Peritoneum (tissue), 1 donor: ENCODE measurements around a stretch of chr12.

- PRO-cap: no peak
These were observed 76.7 kb upstream of the EEA1 start for GRCh38 chr12:93005702-93006330.

GRCh38 chr12:93134705-93135624 lies 205.9 kb upstream of the EEA1 start:
- PRO-cap: no peak

DNA sequence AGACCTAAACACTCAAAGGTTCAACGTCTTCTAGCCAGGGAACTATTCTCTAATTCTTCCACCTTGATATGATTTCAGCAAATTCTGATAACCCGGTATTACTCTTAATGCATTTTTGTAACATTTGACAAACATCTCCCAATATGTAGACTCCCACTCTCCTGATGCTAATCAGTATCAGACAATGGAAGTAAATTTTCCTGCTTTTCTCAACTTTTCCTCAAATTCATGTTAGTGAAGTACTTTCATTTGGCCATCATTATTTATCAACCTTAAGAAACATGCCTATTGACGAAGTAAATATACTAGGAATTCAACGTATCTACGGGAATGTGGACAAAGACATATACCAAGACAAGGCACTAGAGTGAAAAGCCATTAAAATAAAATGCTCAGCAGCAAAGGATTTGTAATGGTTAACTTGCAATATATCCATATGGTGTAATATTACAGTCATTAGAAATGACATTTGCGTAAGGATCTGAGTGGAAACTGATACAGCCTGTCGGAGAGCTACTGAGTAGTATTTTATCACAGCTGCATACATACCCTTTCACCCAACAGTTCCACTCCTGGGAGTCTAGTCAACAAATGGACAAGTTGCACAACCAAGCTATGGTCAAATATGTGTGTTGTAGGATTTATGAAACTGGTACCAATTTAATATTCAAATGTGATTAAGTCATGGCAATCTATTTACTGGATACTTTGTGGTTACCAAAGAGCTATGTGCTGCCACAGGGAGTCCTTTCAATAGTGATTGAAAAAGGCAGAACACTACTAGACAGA lies 26.4 kb downstream of the NUDT4 start:
- PRO-cap: no peak

- PRO-cap: no peak
These were observed 1.1 kb upstream of the UBE2N start for GRCh38 chr12:93442871-93443306.

GRCh38 chr12:93573730-93574228 lies 1.3 kb downstream of the SOCS2 start:
- PRO-cap: no peak

GRCh38 chr12:93593008-93593648 lies 20.7 kb downstream of the SOCS2 start:
- PRO-cap: no peak

- PRO-cap: no peak
These were observed 14.7 kb downstream of the CRADD start for GRCh38 chr12:93691754-93692465.

DNA sequence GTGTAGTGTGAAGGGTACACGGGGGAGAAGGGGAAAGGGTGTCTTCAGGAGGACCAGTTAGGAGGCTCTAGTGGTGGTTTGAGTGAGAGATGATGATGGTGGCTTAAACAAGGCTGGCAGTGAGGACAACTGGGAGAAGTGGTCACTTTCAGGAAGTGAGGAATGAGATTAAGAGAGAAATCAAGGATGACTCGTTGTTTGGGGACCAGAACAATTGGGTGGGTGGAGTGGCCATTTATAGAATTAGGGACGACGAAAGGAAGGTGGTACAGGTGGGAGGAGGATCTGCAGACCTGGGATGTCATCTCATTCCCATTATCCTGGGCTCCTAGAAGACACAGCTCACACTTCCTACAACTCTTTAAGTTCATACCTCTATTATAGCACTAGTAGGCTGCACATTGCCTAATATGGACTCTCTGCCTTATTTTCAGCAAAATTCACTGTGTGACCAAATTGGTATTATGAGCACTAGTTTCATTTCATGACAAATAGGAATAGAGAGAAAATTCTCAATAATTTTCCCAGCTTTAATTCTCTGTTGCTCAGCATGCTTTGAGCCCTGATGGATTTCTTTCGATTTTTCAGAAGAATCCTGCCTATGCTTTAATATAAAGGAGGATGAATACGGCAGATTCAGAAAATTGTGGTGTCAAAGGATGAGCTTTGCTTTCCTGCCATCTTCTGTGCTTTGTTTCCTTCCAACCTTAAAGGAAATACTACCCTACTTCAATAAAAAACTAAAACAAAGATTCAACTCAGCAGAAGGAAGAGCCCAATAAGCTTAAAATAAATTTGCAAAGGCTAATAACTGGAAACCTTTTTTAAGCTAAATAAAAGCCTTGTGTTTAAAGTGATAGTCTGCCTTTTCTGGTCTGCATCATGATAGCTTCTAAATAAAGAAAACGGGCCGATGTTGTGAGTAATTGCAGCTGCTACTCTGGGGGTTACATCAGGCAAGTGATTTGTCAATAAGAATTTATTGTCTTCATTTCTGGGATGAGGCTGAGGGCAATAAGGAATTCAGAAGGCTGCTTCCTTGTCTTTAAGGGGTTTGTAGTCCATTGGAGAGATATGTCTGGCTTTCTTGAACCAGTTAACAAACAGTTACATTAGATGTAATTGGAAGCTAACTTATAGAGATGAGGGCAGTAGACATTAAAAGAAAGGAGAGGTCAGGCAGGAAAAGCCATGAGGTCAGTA lies 84.5 kb downstream of the CRADD start:
- PRO-cap: no peak

- PRO-cap: no peak
These were observed 127.4 kb downstream of the CRADD start for GRCh38 chr12:93804460-93805000.

GRCh38 chr12:93918178-93918651 lies 230.2 kb upstream of the PLXNC1 start:
- PRO-cap: no peak

- PRO-cap: no peak
These were observed 140.8 kb upstream of the PLXNC1 start for GRCh38 chr12:94007668-94007962.

DNA sequence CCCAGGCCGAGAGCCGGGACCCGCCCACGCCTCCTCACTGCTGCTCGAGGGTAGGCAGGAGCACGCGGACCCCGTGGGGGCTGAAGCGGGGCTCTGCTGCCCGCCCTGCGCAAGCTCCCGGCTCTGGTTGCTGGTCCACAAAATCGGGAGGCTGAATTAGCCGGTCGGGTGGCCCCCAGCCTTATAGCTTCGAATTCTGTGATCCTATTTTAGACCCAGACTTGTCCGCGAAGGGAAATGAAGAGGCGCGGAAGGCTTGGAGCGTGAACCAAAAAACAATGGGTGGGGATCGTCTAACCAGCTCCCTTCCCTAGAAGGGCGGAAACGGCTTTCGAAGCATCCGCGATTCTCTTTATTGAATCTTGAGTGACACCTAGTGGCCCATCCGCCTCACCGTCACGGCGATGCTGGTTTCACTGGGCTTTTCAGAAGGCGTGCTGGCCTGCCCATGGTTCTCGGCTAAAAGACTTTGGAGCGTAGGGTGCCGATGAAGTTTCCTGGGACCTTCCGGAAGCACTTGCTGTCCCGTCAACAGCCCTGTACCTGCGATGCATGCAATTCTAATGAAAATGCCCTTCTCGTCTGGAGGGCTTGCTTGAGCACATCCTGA lies 46.2 kb upstream of the PLXNC1 start:
- PRO-cap: no peak

DNA sequence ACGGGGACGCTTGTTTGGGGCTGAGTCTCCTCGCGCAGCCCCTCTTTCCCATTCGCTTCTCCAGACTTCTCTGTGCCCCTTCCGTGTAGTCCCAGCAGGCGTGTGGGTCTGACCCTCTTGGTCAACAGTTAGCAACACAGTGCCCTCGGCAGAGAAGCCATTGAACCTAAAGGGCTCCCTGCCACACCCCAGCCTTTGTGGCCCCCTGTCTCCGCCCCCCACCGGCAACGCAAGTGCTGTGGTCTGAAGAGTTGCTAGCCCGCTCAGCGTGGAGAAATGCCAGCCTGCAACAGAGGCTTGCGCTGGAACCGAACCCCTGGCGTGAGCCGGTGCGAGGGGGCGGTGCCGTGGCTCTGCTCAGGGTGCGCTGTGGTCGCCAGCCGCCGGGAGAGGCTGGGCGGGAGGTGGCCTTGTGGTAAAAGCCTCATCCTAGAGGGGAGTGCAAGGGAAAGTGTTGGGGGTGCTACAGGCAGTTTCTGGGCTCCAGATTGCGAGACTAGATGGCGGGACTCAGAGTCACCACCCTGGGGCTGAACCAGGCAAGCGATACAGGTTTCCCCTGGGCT lies 2.0 kb downstream of the PLXNC1 start:
- PRO-cap: no peak

DNA sequence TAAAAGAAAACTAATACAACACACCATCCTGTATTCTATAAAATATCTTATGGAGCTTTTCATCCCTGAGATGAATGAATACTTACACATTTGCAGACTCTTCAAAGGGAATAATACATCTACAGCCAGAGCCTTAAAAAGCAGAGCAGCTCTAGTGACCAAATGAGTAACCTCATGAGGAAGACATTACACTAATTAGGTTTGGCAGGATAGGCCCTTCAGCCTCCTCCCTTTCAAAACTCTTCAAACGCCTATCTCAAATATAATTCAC lies 123.6 kb downstream of the CEP83 start:
- PRO-cap: no peak

- PRO-cap: no peak
These were observed 92.0 kb downstream of the CEP83 start for GRCh38 chr12:94367422-94368364.

GRCh38 chr12:94389737-94390270 lies 69.9 kb downstream of the CEP83 start:
- PRO-cap: no peak

DNA sequence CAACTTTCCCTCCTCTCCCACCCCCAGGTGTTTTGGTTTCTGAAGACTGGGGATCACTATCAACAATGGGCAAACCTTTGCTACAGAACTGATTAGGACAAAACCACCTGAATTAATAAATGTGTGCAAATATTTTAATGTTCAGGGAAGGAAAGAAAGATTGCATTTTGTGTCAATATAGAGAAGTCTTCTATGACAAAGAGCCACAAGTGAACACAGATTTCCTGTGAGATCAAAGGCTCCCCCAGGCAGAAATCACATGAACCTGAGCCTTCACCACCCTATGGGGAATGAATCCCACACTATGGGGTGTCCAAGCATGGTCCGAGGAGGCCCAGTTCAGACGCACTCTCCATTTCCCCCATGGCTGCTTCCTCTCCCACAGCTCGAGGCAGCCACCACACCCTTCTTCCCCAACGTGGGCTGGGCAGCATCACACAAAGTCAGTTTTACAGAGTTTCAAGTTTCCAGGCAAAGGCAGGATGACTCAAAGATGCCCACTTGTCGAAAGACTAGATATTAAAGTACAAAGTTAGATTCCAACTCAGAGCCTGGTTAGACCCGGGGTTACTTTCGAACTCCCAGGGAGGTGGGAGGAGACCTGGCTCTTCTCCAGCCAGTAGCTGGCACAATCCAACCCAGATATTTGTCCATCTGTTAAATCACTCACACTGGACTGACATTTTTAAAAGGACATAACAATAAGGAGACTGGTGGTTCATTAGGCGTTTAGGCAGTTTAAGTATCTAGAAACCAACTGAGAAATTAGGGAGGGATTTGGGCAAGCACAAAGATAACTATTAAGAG lies 35.2 kb downstream of the TMCC3 start:
- PRO-cap: no peak

- PRO-cap: no peak
These were observed 6.1 kb downstream of the TMCC3 start for GRCh38 chr12:94643928-94645026.

DNA sequence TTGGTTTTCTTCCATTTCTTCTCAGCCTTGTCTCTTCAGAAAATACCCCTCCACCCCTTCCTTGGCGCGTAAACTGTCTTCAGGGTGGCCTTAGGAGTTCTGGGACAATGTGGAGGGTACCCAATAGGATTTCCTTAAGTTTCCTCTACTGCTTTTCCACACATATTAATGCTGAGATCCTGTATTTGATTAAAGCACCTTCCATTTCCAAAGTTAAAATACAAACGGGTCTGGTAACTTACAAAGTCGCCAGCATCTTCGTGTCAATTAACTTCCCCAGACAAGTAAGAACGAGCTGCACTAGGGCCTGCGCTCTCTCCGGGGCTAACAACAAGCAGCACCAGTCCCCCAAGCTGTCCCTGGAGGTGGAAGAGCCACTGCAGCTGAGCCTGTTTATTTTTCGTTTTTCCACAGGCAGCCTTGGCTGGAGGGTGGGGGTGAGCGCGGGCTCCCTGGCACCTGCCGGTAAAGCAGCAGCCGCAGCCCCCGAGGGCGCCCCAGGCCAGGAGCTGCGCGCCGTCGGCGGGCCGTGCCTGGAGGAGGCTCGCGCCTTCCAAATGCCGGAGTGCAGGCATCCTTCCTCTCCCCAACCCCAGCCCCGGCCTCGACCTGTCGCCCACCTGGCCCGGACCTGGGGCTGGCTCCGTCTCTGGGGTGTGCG lies 130.8 kb downstream of the NDUFA12 start:
- PRO-cap: no peak

GRCh38 chr12:95131999-95132433 lies 58.6 kb upstream of the NR2C1 start:
- PRO-cap: no peak